Cardiac ventricle fibroblast (primary cell): ENCODE measurements around the gene UBXN2A.

DNA sequence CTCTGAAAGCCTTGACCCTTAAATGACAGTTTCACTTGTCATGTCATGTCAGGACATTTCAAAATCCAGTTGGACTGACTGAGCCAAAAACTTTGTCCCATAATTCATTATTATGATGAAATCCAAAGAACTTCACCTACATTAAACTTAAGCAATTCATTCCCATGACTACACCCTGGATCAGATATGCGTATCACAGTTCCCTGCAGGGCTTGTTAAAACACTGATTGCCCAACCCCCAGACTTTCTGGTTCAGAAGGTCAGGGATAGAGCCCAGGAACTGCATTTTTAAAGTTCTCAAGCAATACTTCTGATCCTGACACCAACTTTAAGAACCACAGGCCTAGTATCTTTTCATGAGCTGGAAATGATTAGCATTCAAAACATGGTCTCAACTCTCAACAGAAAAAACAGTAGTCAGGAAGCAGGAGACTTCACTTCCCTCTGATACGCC lies 26.4 kb downstream of the LDAH start:
- RAMPAGE, long total RNA: no peak

DNA sequence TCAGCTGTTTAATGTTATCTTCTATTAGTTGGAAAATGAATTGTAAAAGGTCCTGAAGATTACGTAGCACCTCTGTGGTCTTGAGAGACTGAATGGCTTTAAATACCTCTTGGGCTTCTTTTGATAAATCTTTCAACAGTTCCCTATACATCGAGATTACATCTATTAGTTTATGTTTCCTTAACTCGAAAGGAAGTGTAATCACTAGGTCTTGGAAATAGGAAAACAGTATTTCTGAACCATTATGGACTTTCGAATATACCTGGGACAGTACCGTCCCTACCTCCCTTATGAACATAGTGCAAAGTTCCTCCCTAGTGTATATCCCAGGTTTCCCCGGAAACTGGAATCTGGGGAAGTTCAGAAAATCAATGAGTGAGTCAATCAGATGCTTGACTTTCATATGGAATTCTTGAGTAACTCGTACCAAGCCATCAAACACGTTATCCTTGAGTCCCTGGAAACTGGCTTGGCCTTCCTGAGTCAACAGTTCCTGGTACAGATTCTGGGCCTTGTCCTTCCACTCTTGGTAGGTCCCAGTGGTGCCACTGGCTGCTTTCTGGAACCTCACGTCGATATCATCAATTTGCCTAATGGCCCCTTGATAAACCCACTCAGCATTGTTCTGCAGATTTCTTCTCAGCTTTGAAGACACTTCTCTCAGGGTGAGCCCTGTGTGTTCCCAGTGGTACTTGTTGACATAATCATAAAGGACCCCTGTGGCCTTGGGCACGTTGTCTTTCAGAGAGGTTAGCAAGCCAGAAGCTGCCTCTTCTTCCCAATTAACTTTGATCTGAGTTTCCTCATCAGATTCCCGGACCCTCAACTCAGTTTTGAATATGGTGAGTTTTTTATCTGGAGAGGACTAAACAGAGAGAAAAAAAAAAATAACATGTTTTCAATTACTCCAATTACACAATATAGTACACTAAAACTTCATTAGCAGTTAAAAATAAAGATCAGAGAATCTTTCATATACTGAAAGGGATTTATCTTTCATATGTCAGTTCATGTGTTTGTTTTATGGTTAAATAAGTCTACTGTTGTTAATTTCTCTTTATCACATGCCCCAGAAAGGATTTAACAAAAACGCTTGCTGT lies 41.1 kb downstream of the APOB start:
- RAMPAGE, long total RNA: no peak

GRCh38 chr2:21004982-21005708 lies 38.7 kb downstream of the APOB start:
- RAMPAGE, long total RNA: no peak

DNA sequence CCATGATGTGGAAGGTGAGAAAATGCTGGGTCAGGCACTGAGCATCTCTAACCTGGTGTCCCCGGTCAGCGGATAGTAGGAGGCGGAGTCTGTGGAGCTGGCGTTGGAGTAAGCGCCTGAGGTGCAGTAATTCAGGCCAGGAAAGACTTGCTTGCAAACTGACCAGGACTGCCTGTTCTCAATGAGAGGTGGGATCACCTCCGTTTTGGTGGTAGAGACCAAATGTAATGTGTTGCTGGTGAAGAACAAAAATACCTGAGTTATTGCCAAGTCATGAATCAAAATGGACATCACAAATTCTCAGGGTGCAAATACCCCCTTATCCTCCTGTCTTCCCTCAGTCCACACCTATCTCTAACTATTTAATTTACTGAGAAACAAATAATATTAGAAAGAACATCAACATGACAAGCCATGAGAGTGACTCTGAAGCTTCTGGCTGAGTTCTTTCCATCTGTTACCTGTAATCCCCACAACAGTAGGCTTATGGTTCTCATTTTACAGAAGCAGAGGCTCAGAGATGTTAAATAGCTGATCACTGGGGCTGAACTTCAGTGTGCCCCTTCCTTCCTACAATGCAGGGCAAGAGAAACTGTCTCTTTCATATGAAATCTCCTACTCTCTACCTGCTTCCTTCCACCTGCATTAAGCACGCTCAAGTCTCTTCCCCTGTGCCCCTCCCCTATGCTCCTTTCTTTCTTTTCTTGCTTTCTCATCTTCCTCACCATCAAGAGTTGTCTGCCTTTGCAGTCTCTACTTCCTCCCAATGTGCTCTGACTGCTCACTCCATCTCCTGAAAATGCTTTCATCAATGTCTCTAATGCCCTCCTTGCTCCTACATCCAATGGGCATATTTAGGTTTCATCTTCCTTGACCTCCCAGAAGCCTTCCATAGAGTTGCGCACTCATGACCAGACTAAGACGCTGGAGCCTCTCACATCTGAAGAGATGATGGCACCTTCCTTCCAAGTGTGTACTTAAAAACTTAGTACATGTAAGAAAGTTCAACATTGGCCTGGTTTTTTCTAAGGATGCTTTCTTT lies 23.9 kb downstream of the APOB start:
- RAMPAGE, long total RNA: no peak

- RAMPAGE, long total RNA: no peak
Observed at GRCh38 chr2:21038369-21039035, 5.4 kb downstream of the APOB start.

GRCh38 chr2:21096189-21097021 lies 27.4 kb upstream of the TDRD15 start:
- RAMPAGE, long total RNA: no peak

DNA sequence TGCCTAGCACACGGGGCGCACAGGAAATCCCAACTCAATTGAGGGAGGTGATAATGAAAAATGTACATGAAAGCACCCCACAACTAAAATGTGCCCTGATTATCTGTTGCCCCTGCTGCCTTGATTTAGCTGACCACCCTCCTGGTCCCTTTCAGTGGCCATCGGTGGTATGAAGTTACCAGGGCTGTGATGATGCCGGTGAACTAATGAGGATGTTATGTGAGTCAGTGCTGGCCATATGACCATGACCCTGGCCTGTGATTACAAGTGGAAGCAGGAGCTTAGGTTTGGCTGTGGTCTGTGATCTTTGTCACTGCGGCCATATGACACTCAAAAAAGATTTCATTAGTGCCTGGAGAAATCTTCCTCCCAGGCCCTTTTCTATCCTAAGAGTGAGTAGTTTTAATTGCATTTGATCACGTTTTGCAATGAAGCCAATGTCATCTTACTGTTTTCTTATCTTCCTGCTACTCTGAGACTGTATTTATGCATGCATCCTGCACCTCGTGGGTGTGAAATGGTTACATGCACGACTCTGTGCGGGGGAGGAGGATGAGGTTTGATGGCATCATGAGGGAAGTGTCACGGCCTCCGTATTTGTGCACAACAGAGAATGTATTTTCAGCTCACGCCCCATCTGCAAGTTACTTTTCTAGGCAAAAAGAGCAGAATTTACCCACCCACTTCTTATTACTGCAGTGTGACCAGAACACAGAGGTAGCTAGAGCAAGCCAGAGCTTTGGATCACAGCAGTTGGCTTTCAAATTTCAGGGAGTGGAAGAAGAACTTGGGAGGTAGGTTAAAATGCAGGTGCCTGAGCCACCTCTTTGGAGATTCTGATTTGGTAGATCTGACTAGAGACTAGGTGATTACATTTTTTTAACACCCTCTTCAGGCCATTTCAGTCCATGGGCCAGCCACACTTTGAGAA lies 145.0 kb downstream of the TDRD15 start:
- RAMPAGE, long total RNA: no peak

- RAMPAGE, long total RNA: no peak
Observed at GRCh38 chr2:23381165-23381588, 3.8 kb upstream of the KLHL29 start.

DNA sequence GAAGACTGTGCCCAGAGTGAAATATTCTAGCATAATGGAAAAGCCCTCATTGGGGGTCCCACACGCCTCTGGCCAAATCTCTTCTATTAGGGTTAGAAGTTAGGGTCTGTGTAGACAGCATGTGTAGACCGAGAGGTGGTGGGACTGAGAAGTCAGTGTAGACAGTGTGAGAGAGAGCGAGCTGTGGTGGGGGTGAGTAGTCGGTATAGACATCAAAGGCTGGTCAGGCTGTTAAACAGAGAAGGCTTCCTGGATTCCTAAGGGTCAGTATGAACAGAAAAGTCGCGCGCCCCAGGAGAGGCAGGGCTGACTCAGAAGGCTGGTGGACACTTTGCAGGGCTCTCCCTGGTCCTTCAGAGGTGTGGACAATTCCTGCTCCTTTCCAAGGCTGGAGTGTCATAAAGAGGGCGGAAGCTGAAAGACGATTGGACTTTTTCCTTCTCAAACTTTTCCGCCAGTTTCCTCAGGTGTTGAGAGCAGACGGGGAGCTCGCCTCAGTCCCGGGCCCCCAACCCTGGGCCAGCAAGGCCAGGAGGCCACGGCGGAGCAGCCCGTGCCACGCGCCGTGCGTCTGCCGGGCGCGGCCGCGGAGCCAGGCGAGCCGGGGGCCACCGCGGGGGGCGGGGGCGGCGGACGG lies 541 bp upstream of the KLHL29 start:
- RAMPAGE, long total RNA: no peak

DNA sequence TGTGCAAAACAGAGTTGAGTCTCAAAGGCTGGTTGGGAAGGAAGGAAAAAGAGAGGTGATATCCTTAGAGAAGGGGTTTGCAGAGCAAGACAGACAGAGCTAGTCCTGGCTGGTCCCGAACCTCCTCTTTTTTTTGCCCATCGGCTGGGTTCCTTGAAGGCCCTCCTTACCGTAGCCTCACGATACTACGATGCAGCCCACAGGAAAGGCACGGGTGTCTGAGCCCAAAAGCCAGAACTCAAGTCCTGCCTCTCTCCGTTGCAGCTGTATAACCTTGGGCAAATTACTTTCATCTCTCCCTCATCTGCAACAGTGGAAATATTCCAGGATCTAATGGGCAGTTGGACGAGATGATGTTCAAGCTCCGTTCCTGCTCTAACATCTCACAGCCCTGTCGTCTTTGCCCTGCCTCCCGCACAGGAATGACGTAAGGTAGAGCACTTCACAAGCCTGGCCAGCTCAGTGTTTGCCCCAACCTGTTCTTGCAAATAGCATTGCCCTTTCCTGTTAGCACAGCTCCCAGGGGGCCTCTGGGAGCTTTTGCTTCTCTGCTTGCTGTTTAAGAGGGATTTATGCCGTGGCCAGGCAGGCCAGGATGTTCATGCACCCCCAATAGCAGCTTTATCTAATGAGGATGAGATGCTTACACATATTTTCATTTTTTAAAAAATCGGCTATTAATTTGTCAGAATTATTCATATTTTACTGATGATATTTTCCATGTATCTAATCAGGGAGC lies 107.9 kb downstream of the KLHL29 start:
- RAMPAGE, long total RNA: no peak

DNA sequence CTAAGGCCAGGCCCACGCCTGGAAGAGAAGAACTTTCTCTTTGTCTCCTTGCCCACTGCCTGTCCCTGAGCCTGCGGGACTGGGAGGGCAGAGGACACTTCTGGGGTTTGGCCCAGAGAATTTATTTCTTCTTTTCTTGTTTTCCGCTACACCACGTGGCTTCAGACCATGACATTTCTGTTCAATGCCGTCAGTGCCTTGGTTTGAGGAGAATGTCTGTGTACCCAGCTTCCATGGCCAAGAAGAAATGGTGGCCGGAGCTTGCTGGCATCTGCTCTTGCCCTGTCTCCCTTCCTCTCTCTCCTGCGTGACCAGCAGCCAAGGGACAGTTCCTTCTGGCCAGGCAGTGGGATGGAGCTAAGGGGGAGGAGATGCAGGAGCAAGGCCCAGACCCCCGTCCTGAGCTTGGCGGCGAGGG lies 140.2 kb downstream of the KLHL29 start:
- RAMPAGE, long total RNA: no peak

DNA sequence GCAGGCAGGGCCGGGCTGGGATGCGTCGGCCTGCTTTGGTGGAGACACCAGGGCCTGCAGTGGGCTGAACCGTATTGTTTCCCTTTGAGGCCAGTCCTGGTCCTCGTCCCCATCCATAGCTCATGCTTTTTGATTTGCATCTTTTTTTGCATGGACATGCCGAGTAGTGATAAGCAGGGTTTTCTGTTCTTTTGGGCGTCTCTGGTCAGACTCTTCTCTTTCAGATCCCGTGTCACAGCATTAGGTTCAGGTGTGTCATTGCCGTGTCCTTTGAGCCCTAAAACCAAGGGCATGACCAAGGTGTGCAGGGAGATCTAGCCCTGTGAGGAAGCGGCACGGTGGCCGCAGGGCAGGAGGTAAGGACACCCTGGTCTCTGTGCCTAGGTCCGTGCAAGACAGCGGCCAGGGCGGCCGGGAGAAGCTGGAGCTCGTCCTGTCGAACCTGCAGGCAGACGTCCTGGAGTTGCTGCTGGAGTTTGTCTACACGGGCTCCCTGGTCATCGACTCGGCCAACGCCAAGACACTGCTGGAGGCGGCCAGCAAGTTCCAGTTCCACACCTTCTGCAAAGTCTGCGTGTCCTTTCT lies 235.5 kb downstream of the ATAD2B start:
- RAMPAGE, long total RNA: no peak

GRCh38 chr2:23732881-23733904 lies 193.7 kb downstream of the ATAD2B start:
- RAMPAGE, long total RNA: no peak

GRCh38 chr2:23867112-23867676 lies 59.7 kb downstream of the ATAD2B start:
- RAMPAGE, long total RNA: no peak

DNA sequence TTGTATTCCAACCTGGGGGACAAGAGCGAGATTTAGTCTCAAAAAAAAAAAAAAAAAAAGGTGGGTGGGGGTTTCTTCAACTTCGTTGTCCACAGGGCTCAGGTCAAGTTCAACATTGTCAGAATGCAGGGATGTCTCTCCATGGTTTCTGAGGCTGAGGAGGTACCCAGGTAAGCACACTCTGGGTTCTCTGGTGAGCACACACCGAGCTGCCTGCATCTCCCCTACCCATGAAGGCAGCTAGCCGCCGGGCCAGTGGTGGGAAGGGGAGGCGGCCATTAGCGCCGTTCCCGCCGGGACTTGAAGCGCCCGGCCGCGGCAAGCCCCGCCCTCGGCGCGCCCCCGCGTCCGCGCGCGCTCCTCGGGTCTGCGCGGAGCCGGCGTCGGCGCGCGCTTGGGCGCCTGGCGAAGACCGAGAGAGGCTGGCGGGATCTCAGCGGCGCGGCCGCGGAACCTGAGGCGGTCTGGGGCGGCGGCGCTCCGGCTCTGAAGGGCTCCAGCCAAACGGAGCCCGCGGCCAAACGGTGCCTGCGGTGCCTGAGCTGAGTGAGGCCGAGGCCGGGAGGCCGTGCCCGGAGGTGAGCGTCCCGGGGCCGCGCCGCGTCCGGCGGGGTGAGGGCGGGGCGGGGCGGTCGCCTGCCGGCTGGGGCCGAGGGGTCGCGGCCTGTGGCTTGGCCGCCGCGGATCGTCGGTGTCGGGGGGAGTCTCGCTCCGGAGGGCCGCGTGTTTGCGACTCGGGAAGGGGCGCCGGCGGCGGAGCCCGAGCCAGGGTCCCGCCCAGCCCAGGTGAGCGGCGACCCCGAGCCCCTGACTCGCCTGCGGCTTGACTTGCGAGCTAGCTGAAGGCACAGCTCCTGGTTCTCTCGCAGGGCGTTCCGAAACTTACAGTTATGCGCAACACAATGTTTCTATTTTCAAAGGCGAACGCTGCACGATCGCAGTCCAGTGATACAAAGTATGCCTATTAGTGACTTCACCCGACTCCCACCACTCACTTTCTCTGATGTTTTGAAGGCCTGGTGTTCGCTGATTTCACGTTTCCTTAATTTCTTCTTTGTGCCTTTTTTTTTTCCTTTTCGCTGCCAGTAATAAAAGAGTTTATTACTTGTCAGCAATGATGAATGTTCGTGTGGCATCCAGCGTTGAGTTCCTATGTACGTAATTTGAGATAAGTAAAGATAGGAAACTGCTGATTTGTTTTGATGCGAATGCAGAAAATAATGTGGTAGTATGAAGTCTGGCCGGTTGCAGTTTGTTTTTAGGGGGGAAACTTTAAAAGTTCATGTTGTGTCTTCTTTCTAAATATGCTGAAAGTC lies at the start of gene UBXN2A:
TSS of gene UBXN2A (plus strand) at position 393 of the 1,316 bp plus-strand sequence.
- RAMPAGE, long total RNA: start-site peak on the plus strand centred at position 420 of the sequence, 58 bp wide, 256 and 11 reads in 2 replicates

GRCh38 chr2:24021050-24021423 lies 11.2 kb downstream of the MFSD2B start:
- RAMPAGE, long total RNA: no peak

GRCh38 chr2:24083101-24083675 lies 1.4 kb downstream of the TP53I3 start:
- RAMPAGE, long total RNA: no peak

- RAMPAGE, long total RNA: no peak
Observed at GRCh38 chr2:24259220-24260091, 84.6 kb downstream of the FAM228A start.

DNA sequence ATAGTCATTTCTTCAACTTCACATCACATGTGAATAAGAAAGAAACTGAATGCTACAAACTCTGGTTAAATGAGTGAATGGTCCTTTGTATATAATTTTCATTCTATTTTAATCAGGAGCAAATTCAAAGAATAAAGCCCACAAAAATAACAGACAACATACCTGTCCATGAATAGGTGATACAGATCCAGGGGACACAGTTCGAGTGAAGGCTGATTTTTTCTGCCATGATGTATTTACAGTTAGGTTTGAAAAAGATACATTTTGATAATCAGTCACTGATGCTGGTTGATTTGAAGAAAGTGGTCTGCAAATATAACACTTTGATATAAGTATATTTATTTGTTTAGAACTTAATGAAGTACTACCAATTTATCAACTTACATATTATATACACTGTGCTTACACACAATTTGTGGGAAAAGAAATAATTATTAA lies 86.1 kb downstream of the FAM228A start:
- RAMPAGE, long total RNA: no peak

- RAMPAGE, long total RNA: no peak
Observed at GRCh38 chr2:24281464-24282498, 78.6 kb downstream of the ITSN2 start.